Monocyte (primary cell): ENCODE measurements around a stretch of chr15.

DNA sequence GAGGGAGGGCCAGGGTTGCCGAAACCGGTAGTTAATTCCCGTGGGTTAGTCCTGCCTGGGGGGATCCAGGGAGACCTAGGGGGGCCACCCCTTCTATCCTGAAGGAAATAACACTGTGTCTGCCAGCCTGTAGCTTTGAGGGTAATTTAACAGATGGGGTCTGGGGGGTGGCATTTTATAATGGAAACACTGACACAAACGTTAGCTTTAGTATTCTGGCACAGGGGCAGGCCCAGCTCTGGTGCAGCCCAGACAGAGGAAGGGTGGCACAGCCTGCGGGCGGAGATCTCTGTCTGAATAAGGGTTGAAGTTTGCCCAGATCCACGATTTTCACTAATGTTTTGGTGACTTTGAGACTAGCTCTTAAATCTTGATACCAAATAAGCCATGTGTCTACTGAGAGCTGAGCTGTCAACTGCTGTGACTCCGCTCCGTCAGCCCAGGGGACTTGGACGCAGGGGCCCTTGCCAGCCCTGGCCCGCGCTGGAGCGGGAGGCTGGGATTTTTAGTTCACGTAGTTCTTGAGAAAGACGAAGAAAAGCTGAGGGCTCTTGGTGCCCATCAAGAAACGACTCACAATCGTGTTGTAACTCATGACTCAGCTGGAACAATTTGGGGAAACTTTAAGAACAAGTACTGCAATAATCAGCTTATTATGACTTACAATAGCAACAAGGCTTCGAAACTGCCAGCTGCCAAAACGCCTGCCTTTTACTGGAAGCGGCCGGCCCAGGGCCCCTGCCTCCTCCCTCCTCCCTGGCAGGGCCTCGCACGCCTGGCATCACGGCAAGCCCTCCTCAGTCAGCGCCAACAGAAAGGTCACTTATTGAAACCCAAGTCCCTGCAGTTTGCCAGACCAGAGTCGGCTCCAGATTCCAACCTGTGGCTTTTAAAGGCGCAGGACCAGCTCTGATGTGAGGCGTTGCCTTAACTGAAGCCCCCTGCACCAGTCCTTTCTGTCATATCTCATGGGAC, 60.4 kb downstream of the RGMA start:
- PRO-cap, 2 experiments, result peak in 1 of 2 experiments; most common plus-strand start position 158 of the sequence (in 1)

DNA sequence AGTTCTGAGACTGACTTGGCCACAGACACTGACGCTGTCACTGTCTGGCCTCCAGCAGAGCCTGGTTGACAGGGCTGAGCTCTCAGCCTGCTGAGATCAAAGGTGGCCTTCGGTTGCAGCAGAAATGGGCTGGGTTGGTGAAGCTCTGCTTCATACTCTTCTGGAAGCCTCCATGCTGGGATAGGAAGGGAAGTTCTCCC, 38.7 kb downstream of the RGMA start:
- PRO-cap, 2 experiments, result no peak in any of the 2 experiments

- PRO-cap, 2 experiments, result no peak in any of the 2 experiments
Observed at GRCh38 chr15:93086060-93087381, 2.5 kb downstream of the RGMA start.

- PRO-cap, 2 experiments, result no peak in any of the 2 experiments
Observed at GRCh38 chr15:93089598-93090349, 763 bp upstream of the RGMA start.

DNA sequence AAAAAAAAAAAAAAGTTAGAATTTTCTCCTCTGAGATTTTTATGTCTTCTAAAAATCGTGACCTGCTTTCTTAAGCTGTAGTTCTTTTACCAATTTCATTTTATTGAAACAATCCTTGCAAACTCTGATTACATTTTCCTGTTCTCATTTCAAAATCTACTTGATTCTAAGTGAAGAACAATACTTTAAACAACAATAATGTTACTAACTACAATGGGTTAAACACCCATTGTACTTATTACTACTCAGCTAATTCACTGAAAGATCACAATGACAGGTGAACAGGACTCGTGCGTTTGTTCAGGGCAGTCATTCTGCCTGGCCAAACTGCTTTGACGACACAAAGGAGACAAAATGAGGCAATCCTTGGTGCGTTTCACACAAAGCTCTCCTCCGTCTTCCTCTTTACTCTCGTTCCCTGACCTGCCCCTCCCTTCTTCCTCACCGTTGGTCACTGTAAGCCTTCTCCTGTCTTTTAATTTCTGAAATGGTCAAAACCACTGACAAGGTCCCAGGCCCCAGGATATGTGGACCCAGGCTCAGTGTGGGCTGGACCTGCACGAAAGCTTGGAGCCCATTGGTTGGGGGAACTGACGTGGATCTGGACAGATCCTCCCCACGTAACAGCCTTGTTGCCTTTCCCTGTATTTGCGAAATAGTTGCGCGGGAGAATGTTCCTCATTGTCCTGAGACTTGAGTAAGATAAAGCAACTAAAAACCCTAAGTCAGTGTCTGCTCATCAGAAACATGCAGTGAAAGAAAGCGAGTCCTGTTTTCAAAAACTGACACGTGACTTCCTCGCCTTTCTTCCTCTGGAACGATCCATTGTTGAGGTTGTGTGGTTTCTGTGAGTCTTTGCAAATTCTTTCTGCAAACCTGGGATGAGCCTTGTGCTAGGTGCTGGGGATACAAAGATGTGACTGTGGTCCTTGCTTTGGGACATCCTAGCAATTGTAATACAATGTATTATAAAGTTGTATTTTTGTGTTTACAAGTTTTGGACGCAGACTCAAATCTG, 147.1 kb upstream of the RGMA start:
- PRO-cap, 2 experiments, result no peak in any of the 2 experiments

- PRO-cap, 2 experiments, result no peak in any of the 2 experiments
Observed at GRCh38 chr15:93321752-93322408, 232.9 kb upstream of the RGMA start.

- PRO-cap, 2 experiments, result no peak in any of the 2 experiments
Observed at GRCh38 chr15:94272351-94272550, 40.9 kb downstream of the MCTP2 start.

DNA sequence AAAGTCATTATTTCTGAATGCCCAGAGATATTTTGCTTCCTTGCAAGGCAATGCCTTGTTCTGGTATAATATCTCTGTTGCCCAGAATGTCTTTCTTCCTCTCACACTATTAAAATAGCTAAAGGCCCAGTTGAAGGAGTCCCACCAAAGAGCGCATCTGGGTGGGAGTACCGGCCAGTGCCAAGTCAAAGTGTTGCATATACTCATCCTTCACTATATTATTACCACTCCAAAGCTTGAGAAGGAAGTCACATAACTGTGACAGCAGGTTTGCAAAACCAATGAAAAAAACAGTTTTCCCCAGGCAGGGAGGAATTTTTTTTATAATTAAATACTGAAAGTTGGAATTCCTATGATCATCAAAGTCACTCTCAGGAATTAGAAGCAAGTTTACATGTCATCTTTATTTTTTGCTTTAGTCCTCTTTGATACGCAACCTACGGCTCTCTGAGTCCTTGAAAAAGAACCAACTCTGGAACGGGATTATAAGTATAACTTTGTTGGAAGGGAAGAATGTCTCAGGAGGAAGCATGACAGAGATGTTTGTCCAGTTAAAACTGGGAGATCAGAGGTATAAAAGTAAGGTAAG, 124.5 kb downstream of the MCTP2 start:
- PRO-cap, 2 experiments, result no peak in any of the 2 experiments

GRCh38 chr15:94459675-94460495, 228.5 kb downstream of the MCTP2 start:
- PRO-cap, 2 experiments, result no peak in any of the 2 experiments

DNA sequence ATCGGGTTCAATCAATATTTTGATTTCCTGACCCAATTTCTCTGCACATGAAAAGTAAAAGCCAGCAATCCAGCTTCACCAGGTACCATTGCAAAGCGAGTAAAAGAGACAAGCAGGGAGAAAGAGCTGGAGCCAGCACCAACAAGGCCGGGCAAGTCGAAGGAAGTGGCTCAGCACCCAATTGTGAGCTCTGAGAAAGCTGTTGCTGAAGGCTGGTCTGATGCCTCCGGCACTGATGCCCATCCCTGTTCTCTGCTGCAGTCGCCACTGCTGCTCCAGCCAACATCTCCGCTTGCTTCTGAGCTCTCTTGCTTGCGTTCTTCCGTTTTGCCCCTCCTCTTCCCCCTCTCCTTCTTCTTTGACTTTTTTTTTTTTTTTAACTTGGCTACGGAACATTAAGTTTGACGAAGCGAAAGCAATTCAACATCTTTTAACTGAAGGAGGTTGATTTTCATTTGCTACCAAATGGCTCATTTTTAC, 442.9 kb downstream of the MCTP2 start:
- PRO-cap, 2 experiments, result no peak in any of the 2 experiments

- PRO-cap, 2 experiments, result no peak in any of the 2 experiments
Observed at GRCh38 chr15:94845708-94846133, 614.4 kb downstream of the MCTP2 start.

- PRO-cap, 2 experiments, result no peak in any of the 2 experiments
Observed at GRCh38 chr15:95262902-95263360, 1031.6 kb downstream of the MCTP2 start.

- PRO-cap, 2 experiments, result no peak in any of the 2 experiments
Observed at GRCh38 chr15:95284897-95285553, 1045.5 kb upstream of the NR2F2 start.

GRCh38 chr15:95302148-95302761, 1028.2 kb upstream of the NR2F2 start:
- PRO-cap, 2 experiments, result no peak in any of the 2 experiments

- PRO-cap, 2 experiments, result no peak in any of the 2 experiments
Observed at GRCh38 chr15:95326004-95326445, 1004.5 kb upstream of the NR2F2 start.

DNA sequence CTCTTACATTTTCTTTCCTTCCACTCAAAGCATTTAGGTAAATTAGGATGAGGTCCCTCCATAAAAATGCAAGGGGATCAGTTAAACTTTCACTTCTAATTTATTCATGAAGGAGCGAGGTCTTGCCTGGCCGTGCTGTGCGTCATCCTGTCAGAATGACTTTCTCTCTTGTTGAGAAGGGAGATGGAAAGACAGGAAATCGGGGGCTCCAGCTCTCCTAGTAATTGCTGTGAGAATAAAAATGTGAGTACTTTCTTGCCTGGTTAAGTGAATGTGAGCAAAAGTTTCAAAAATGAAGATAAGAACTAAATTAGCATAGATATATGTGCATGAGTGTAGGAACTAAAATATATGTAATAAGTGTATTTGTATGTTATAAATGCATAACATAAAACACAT, 962.2 kb upstream of the NR2F2 start:
- PRO-cap, 2 experiments, result no peak in any of the 2 experiments

DNA sequence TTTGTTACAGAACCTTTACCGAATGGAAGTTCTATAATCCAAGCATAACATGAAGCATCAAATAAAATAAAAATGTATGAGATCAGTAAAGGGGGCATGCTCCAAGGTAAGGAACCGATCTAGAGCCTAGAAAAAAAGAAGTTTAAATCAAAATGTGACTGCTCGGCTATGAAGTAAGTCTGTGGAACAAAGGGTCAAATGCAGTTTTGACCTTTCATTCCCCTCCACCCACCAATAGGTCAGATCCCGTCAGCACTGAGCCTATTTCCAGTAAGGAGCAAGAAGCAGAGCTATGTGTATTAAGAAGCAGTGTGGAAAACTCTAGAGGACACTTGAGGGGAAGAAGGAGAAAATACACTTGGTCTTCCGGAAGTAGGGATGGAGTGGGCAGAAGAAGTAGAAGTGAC, 888.5 kb upstream of the NR2F2 start:
- PRO-cap, 2 experiments, result no peak in any of the 2 experiments

DNA sequence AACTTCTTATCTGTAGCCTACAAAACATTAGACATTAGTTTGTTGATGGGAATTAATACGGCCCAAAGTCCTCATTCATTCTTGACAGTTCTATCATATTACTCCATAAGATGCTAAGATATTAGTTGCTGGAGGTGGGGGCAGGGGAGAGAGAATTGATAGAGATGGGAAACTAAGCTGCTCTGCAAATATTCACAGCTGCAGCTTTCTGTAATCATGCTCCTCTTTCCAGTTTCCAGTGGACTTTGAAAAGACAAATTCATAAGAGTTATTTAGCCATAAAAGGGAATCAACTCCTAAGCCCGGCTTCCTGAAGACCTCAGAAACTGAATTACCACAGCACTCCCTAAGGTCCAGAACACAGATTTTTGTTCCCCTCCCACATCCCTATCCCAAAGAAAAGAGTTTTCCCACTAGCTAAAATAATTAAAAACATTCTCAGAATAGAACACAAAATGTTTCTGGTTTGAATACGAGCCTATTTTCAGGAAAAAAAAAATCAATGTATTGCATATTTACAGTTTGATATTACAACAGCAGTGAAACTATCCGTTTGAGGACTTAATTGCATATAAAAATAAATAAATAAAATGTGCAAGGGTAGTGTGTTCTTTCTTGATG, 871.8 kb upstream of the NR2F2 start:
- PRO-cap, 2 experiments, result no peak in any of the 2 experiments

GRCh38 chr15:95471096-95471663, 859.3 kb upstream of the NR2F2 start:
- PRO-cap, 2 experiments, result no peak in any of the 2 experiments

GRCh38 chr15:95479457-95479742, 851.1 kb upstream of the NR2F2 start:
- PRO-cap, 2 experiments, result no peak in any of the 2 experiments